Vein endothelial cell (primary cell): Measurements from ENCODE around the genes NAPB and CSTL1.

GRCh38 chr20:23025390-23026015 is 9.6 kb upstream of the SSTR4 start:
- CAGE, long polyA plus RNA = no peak

DNA sequence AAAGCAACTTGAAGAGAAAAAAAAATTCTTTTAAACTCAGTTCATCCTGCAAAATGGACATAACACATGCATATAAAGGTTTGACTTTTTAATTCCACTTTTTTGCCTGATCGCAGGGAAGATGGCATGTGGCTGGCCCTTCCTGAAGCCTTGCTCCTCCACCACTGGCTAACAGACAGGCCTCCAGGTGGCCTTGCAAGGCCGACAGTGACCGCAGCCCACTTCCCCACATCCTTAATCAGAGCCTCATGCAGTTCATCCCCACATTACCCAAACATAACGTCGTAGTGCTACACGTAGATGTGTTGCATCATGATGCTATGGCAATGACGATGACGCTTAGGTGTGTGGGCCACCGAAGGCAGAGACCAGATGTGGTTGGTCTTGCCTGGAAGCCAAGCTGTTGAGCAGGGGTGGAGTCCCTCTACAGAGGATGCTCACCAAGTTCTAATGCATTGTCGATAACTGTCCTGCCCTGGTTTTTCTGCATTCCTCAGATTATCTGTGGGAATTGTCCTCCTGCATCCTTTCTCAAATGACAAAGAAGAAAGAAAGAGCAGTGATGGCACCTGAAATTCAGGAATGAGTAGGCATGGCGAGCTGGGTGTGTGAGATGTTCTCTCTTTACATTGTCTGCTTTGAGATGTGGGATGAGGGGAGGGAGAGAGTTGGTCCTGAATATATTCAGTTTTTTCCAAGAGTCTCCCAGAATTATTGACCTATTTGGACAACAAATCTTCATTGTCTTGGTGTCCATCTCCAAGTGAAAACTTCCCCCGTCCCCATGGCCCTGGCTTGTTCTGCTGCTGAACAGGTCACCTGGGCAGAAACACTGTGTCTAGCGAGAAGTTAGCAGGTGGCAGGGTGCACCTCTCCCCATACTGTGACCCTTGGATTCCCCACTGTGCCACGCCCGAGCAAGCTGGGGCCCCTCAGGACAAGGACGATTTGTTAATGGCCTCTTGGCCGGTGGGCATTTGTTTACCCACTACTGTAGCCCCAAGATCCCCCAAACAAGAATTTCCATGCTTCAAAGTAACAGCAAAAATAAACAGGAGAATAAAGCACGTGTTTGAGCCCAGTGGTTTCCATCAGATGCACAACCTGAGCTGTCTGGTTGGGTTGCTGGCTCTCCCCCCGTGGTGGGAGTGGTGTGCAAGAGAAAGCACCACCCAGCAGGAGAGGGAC is 5.3 kb downstream of the CD93 start:
- CAGE, long polyA plus RNA = no peak

DNA sequence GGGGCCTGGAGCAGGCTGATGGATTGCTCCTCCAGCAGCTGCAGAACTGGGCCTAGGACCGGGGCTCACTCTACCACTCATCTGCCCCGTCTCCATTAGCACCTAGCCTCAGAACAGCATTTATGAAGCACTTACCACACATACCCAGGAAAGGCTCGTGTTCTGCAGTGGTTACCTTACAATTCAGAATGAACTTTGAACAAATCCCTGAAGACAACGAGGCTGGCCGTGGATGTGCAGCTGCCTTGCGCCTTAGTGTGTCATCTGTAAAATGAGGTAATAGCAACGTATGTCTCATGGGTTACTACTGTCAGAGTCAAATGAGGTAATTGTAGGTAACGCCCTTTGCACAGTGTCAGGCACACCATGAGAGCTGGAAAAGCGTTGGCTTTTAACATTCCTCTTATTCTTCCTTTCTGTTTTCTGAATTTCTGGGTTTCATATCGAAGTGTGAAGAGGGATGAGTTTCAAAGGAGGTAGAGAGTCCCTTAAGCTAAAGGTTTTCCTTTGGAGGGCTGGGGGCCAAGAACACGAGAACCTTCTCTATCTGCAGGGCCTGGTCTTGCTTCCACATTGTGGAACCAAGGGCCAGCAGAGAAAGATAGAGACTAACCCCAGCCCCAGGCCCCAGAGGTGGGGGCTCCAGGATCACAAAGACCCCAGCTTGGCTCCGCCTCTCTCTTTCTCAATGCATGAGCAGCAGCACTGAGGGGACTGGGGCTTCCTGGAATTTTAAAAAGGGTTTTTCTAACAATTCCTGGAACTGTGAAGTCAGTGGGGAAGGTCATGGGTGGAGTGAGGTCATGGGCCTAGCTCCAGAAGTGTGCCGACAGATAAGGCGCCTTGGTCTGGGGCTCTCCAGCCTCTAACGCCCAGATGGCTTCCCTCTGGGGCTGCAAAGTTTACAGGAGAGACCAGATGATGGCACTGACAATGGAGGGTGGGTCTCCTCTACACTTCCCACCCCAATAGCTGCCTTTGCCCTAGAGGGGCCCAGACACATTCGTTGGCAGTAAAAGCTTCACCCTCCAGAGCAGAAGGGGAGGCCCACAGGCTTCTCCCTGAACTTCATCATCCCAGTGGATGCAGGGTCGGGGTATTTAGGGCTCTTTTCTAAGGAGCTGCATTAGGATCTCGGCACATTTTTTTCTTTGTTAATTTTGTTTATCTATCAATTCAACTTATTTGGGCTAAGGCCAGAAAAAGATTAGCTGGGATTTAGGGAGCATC is 46.7 kb upstream of the CD93 start:
- CAGE, long polyA plus RNA = no peak

DNA sequence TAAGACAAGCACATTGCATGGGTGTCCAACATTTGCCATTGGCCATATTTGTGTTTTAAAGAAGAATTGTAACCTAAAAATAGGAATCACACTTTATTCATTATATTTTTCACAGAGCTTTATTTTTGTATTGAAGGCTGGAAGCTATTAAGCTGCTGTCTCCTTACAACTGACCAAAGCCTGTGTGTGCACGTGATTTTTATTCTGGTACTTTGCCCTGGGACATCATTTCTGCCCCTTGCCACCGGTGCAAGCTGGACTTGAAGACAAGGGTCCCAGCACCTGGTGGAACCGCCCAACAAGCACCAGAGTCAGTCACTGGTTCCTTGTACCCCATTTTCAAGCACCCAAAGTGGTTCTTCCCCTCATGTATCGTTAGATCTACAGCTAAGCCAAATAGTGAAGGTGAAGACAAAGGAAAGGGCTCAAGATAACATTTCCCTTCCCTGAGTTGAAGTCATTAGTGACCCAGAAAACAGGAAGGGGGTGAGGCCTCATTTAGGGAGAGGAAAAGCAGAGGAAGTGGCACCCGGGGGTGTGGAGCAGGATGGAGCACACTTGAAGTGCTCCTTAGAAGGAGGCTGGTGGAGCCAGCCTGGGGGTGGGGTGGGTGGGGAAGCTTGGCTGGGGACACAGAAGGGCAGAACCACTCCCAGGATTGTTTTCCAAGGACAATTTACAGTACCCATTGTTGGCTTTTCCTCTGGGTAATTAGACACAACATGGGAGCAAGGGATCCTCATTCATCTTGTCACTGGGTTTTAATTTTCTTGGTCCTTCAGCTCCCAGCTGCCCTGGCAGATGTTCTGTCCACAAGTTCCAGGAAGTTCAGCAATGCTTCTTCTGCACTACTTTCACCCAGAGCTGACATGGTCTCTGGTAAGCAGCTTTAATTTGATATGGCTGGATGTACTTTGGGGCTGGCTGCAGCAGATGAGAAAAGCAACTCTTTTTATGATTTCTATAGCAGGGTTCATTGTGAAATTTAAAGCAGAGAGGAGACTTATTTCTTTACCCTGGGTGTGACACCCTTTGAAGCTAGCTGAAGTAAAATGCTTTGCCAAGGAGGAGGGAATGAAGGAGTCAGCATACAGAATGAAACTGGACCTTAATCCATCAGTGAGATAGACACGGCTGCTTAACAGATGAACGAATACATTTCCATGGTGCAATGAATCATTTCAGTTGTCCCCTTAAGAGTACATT is 73.3 kb upstream of the CD93 start:
- CAGE, long polyA plus RNA = no peak

GRCh38 chr20:23190162-23190477 is 104.0 kb upstream of the CD93 start:
- CAGE, long polyA plus RNA = no peak

GRCh38 chr20:23225116-23225965 is 125.2 kb upstream of the NXT1 start:
- CAGE, long polyA plus RNA = no peak

- CAGE, long polyA plus RNA = no peak
Observed at GRCh38 chr20:23269748-23271144, 80.3 kb upstream of the NXT1 start.

DNA sequence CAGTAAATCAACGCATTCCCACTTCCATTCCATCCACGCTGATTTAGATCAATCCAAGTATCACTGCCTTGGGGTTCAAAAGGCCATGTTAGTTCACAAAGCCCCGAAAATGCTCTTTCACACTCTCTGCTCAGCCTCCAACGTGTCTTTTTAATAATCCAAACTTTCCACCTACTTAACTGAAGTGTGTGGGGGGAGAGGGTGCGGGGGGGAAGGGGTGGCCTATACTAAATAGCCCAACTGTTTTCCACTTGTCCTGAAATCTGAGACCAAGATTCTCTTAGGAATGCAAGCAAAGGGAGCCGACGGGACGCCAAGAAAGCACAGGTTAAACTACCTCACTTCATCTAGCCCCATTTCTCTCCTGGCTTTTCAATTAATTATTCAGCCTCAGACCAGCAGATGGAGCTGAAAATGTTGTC is 1.1 kb upstream of the NXT1 start:
- CAGE, long polyA plus RNA = no peak

DNA sequence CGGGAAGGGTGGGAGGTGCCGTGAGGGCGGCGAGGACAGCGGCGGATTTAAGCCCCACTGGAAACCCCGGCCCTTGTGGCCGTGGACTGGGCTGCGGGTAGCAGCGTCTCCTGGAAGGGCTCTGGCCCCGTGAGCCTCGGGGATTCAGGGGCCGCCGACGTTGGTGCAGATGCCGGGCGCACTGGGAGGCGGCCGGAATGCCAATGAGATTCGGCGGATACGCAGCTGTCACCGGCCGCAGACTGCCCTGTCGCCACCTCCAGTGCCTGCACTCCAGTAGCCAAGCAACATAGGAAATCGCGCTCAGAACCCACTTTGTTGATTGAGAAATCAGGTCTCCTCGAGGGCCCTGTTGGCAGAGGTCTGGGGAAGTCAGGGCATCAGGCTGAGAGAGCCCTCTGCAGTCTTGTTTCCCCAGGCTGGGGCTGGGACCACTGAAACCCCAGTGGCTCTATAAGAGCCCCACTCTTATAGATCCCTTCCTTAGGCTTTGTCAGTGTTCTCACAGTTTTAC is 592 bp downstream of the GZF1 start:
- CAGE, long polyA plus RNA = no peak

DNA sequence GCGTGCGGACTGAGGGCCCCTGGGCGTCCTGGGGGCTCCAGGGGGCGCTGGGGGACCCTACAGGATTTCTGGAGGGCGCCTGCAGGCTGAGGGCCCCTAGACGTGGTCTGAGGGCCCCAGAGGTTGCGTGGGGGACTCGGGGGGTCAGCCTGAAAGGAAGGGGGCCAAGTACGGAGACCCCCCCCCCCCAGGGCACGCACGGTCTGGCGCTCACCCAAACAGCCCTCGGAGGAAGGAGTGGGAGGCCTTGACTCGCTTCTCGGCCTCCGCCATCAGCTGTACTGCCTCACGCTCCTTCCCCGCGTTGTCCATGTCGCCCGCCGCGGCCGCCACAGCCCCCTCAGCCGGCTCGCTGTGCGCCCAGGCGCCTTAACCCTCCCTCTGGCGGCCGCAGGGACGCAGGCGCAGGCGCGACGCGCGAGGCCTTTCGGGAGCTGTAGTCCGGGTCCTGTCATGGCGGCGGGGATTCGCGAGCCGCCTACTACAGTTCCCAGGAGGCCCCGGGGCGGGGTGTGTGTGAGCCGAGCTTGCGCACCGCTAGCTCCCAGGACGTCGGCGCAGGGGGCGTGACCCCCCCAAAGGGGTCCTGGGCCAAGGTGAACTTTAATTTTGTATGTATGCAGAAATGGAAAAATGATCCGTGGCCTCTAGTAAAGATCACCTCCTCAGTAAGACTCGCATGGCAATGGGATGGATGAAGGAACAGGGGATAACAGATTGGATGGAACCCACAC is at the start of gene NAPB:
Gene NAPB, minus strand, starts transcription at position 398 of the 734 bp plus-strand sequence.
- CAGE, long polyA plus RNA = no peak

DNA sequence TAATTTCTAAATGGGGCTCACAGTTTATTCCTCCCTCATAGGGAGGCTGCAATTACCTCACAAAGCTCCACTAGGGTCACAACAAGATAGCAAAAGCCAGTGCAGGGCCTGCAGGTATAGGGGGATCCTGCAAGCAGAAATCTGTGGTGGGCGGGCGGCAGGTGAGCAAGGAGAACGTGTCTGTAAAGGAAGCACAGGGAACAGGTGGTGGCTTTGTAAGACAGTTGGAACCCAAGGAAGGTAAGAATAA is at the start of gene CSTL1:
Gene CSTL1, plus strand, starts transcription at position 119 of the 250 bp plus-strand sequence.
- CAGE, long polyA plus RNA = no peak

DNA sequence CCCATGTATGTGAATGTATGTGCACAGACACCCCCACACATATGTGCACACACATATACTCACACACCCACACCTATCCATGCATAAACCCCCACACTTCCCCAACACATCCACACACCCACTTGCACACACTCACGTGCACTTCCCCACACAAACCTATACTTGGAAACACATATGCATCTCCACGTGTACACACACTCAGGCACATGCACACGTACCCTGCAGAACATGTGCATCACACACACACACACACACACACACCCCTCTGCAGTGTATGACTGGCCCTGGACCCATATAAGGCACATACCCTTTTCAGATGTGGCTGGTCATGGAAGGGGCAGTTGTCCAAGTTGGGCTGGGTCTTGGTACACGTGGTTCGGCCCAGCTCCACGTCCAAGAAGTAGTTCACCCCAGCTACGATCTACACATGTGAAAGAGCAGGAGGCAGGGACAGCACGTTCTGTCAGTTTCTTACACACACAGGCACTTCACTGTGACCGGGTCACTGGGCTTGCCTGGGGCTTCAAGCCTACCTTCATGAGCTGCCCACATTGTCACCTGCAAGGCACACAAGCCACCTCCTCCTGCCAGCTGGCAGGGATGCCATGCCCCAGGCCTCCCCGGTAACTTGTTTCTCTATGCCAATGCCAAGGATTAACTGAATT is 2.7 kb downstream of the CST3 start:
- CAGE, long polyA plus RNA = no peak

- CAGE, long polyA plus RNA = no peak
Observed at GRCh38 chr20:24034538-24035136, 46.1 kb upstream of the GGTLC1 start.

DNA sequence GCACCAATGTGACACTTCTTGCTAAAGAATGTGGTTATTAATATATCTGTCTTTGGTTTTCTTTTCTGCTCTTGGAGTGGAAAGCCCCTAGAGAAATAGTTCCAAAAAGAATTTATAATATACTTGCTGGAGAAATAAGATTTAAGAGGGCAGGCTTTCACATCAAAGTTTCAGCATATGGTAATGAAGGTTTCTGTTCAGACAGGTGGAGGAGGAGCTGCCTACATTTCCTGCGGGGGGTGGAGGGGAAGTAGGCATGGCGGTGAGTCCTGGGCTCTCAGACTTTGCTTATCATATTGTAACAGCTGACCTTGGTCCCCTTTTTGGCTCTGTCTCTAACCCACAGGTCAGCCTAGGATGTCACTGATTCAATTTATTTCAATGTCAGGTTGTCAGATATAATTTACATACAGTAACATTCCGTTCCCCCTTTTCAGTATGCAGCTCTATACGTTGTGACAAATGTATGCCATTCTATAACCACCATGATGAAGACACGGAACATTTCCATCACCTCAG is 77.5 kb upstream of the GGTLC1 start:
- CAGE, long polyA plus RNA = no peak

GRCh38 chr20:24432123-24432447 is 37.3 kb upstream of the SYNDIG1 start:
- CAGE, long polyA plus RNA = no peak

DNA sequence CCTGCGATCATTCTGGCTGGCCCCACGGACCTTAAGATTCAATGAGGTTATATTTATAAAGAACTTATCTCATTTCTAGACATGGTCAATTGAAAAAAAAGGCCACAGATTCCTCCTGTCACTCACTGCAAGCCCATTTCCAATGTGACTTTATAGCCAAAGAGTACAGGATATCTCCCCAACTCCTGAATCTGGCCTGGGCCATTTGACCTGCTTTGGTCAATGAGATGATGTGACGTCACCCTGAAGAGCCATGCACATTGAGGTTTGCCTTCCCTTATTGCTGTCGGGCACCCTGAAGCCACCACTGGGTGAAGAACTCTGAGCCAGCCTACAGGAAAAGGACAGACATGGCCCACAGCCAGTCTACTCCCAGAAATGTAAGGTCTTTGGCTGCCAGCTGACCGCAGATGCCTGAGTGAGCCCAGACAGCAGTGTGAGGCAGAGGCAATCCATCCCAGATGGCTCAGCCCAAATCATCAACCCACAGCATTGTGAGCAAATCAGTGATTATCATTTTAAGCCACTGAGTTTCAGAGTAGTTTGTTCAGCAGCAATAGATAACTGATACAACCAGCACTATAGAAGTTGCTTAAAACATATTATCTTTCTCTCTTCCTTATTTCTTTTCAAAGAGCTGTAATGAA is 3.7 kb upstream of the SYNDIG1 start:
- CAGE, long polyA plus RNA = no peak

GRCh38 chr20:24930991-24931919 is 17.8 kb upstream of the CST7 start:
- CAGE, long polyA plus RNA = no peak

DNA sequence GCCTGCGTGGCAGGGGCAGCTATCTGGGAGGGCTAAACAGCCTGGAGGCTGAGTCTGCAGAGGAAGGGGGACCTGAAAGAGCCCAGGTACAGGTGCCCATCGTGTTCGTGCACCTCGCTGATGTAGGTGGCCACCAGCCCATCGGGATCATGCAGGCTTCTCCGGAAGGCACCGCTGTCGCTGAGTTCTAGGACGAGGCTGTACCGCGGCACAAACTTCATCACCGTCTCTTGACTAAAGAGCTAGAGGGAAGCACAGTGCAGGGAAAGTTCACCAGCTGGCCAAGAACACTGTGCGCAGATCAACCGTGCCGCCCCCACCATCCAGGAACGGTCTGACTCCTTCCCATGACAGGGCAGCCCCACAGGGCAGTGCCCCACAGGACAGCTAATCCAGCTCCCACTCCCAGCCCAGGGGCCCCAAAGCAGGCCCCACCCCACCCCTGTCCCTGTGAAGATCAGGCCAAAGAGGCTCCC is 14.8 kb downstream of the CST7 start:
- CAGE, long polyA plus RNA = no peak

- CAGE, long polyA plus RNA = no peak
Observed at GRCh38 chr20:24980380-24980673, 12.2 kb downstream of the APMAP start.

DNA sequence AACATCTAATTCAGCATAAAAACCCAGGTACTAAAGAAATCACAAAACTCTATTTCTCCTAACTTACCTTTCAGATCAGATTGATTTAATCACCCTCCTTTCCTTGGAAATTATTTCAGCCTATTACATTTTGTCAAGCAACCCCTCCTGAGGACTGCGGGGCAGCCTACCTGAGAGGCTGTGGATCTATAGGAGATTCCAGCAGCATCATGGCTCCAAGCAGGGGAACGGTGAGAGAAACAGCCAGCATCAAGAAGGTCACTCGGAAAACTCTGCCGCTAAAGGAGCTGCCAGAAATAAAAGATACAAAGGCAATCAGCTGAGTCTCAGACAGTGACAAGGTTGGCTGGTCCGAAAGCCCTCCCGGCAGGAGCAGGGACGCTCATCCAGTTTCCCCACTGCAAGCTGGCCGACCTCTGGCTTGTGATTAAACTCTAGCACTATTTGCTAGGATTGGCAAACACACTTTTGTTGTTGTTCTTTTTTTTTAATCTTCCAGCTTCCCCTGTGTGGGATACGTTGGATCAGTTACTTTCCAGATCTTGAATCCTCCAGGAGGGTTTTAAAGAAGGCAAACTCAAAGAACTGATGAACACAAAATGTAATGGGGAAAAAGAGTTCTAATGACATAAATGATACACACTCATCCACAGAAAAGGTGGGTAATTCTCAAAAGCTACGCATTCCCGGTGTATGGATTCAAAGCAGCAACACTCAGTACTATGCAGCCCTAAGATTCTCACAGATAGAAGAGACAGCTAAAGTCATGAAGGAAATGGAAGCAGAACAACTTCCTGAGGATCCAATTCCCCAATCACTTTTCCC is 8.6 kb downstream of the APMAP start:
- CAGE, long polyA plus RNA = no peak